ENCODE results near the genes ATP1B2 and VAMP2.

GRCh38 chr17:7578482-7579034 lies 880 bp upstream of the CD68 start:
- PRO-cap: no peak

- PRO-cap: no peak
Observed at GRCh38 chr17:7586590-7587202, 3.0 kb downstream of the MPDU1 start.

DNA sequence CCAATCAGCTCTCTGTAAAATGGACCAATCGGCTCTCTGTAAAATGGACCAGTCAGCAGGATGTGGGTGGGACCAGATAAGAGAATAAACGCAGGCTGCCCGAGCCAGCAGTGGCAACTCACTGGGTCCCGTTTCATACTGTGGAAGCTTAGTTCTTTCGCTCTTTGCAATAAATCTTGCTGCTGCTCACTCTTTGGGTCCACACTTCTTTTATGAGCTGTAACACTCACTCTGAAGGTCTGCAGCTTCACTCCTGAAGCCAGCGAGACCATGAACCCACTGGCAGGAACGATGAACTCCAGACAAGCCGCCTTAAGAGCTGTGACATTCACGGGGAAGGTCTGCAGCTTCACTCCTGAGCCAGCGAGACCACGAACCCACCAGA lies 9.0 kb upstream of the ATP1B2 start:
- PRO-cap: no peak

DNA sequence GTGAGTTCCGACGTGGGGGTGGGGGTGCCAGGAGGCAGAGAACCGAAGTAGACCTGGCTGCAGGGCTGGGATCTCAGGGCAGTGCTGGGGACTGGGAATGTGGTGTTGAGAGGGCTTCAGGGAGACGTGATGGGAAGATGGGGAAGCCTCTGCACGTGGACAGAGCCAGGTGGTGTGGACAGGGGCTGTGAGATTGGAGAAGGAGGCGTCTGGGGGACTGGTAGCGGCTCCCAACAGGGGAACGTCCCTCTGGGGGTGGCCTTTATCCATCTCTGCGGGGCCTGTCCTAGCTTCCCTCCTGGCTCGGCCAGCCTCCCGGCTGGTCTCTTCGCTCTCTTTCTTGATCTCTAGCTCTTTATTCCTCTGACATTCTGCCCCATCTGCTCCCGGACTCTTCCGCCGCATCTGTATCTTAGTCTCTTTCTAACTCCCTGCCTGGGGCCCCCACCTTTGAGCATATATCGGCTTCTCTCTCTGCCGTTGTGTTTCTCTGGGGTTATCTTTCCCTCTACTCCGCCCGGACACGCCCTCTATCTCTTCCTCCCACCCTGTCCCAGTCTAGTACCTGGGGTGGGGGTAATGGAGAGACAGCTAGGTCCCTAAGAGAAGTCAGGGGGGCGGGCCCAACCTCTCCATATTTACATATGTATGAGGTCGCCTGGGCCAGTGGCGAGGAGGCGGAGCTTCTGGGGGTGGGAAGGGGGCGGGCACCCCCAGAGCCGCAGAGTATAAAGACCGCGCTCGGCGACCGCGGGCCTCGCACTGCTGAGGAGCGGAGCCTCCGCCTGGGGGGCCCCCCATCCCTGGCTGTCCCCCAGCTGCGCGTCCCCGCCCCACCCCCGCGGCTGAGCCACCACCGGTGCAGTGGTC lies at the start of gene ATP1B2:
Gene ATP1B2, plus strand, starts transcription at position 760 of the 870 bp plus-strand sequence.
- PRO-cap: unidirectional peak, plus-strand start at position 760 of the sequence

- PRO-cap: no peak
Observed at GRCh38 chr17:7655211-7655946, 4.7 kb downstream of the ATP1B2 start.

DNA sequence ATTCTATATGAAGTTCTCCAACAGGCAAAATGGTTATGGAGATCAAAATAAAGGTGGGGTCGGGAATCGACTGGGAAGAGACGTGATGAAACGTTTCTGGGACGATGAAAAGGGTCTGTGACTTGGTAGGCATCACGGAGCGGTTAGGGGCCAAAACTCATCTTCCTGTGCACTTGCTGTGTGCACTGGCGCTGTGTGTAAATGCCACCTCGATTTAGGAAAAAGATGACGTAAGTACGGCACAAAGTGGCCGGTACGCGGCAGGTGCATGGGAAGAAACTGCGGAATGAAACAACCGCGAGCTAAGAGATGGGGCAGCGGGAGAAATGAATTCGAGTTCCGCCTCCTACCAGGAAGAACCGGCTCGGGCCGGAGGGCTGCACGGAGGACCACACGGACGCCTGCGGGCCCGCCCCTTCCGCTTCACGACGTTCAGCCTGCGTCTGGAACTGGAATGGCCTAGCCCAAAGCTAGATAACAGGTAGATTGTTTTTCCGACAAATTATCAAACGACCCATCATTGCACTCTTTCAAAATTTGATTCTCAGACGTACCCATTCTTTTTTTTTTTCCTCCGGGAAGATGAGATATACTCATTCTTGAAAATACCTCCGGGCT lies 1.4 kb downstream of the TP53 start:
- PRO-cap: bidirectional peak, plus-strand start outside the sequence, minus-strand start at position 327 of the sequence

- PRO-cap: no peak
Observed at GRCh38 chr17:7716486-7716736, 1.1 kb upstream of the DNAH2 start.

DNA sequence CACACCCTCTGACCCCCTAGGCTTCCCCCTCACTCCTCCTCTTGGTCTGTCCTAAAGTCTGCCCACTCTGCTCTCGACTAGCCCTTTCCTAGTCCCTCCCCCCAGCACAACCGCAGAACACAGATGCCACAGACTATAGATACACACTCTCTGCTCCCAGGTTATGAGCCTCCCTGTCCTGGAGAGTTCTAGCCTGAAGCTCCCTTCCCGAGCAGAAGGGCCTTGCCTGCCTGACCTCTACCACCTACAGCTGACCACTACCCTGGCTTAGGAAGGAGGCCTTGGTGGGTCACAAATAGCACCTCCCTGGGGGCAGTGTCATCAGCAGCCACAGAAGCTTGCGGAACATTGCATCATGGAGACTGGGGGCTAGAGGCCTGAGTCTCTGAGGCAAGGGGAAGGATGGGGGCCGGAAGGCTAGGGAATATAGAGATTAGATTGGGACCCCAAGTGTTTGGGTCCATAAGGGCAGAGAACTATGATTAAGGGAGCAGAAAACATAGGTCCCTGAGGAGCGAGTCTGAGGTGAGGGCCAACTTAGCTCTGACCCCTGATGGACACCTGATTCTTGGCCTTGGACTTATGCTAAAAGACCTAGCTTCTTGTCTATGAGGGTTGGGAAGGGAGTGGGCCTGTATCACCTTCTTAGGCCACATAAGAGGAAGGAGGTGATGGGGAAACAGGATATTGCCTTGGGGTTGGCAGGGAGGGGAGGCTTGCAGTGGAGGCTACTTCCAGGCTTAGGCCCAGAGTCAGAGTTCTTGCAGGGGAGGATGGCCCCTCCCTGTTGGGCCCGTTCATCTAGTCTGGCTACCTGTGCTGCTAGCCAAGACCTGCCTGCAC lies 4.8 kb downstream of the KDM6B start:
- PRO-cap: no peak

DNA sequence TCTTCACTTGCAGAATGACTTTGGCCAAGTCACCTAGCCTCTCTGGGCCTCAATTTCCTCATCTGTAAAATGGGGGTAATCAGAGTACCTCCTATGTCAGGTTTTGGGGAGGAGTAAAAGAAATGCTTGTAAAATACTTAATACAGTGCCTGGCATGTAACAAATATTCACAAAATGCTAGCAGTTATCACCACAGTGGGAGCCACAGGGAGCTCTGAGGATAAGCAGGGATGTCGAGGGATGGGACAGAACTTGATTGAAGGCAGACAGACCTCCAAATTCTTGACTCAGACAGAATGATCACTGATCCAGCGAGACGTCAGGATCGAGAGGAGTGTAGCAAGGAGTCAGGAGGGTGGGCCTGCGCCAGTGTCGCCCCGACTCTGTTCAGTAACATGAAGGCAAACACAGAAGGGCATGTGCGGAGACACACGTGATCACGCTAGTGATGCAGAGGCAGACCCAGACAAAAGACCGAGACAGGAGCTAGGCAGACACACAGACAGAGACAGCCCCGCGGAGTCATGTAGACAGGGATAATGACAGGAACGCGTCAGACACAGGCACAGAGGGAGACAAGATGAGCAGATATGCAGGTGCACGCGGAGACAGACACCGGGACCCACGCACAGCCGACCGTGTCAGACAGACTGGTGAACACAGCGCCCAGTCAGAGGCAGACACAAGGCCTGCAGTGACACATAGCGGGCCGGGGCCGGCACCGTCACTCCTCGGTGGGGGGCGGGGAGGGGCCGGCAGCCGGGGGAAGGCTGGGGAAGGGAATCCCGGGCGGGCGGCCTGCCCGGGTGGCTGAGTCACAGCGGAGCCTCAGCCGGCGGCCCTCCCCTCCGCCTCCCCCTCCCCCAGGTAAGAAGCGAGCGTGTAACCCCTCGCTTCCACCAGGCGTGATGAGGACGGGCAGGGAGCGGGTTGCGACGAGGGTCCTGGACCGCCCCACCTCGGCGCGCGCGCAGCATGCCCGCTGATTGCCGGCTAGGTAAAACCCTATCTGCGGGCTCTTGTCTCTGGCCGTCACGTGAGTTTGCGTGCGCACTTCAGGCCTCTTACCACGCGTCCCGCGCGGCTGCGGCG lies 7.4 kb downstream of the KDM6B start:
- PRO-cap: bidirectional peak, plus-strand start at position 902 of the sequence, minus-strand start at position 652 of the sequence

DNA sequence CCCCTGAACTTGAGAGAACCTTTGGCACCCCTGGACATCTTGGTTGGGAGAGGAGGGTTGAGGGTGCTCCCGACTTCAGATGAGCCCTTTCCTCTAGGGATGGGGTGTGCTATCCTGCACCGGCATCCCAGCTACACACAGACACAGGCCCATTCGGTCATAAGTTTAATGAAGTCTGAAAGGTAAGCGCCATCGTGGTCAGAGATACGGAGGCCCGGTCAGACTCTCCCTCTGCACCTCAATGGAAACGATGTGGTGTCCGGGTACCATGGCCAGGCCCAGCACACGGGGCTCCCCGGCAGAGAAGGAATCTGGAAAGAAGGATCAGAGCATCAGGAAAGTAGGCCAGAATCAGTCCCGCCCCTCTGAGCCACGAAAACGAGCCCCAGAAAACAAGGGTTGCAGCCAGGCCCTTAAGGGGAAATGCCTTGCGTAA lies 808 bp downstream of the NAA38 start:
- PRO-cap: no peak

DNA sequence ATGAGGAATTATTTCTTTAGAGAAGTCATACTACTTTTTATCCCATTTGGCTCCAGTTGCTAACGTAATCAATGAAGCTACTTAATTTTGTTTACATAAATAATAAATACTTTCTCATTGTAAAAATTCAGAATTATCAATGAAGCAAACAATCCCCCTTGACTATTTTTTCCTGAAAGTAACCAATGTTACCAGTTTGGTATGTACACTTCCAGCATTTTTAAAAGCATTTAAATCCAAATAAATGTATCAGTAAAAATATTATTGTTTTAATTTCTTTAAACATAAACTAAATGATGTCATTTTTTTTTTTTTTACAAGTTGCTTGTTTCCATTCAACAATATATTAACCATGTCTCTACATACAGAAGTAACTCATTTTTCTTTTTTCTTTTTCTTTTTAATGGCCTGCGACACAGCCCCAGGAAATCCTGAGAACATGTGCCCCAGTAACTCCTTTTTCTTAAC lies 11.5 kb upstream of the CHD3 start:
- PRO-cap: no peak

- PRO-cap: no peak
Observed at GRCh38 chr17:7890489-7891226, 2.1 kb downstream of the CHD3 start.

GRCh38 chr17:7955476-7955811 lies 23.4 kb downstream of the CNTROB start:
- PRO-cap: no peak

DNA sequence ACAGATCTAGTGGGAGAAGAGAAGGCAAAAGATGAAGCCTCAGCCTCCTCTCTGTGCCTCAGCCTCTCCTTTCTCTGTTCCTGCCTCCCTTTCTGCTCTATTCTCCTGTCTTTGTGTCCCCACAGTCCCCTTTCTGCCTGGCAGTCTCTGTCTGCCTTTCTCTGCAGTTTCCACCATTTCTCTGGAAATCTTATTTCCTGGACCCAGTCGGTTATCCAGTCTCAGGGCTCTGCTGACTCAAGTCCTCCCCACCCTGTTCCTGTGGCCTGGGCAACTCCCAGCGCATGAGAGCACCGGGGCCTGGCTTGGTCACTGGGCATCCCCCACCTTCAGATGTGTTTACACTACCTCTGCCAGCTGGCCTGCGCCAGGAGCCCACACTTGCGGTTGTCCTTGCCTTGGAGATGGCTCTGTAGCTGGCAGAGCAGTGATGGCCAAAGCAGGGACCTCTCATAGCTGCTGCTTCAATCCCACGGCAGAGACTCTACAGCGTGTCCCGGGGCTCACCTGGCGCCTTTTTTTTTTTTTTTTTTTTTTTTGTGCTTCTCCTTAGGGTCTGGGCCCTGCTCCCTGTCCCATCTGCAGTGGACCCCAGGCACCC lies 17.3 kb downstream of the GUCY2D start:
- PRO-cap: unidirectional peak, minus-strand start at position 183 of the sequence

DNA sequence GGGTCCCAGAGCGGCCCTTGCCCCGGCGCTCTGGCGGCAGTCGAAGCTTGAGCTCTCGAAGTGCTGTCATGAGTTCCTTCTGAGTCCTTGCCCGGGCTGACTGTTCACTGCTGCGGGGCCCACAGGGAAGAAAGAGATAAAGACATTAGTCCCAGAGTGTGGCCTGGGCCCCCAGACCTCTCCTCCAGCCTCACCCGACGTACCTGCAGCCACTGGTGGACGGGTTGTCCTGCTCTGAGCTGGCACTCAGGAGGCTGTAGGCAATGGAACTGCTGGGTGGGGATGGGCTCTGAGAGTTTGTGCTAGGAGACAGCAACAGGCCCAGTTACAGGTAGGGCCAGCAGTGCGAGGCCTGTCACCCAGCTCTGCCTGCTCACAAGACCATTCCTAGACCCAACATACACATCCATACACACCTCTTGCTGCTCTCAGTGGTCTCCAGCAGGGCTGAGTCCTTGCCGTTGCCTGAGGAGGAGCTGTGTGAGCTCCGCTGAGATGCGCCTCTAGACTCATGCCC lies 2.1 kb downstream of the PER1 start:
- PRO-cap: no peak

GRCh38 chr17:8153541-8153996 lies 1.4 kb upstream of the PER1 start:
- PRO-cap: bidirectional peak, plus-strand start at chr17:8153762, minus-strand start at chr17:8153661

DNA sequence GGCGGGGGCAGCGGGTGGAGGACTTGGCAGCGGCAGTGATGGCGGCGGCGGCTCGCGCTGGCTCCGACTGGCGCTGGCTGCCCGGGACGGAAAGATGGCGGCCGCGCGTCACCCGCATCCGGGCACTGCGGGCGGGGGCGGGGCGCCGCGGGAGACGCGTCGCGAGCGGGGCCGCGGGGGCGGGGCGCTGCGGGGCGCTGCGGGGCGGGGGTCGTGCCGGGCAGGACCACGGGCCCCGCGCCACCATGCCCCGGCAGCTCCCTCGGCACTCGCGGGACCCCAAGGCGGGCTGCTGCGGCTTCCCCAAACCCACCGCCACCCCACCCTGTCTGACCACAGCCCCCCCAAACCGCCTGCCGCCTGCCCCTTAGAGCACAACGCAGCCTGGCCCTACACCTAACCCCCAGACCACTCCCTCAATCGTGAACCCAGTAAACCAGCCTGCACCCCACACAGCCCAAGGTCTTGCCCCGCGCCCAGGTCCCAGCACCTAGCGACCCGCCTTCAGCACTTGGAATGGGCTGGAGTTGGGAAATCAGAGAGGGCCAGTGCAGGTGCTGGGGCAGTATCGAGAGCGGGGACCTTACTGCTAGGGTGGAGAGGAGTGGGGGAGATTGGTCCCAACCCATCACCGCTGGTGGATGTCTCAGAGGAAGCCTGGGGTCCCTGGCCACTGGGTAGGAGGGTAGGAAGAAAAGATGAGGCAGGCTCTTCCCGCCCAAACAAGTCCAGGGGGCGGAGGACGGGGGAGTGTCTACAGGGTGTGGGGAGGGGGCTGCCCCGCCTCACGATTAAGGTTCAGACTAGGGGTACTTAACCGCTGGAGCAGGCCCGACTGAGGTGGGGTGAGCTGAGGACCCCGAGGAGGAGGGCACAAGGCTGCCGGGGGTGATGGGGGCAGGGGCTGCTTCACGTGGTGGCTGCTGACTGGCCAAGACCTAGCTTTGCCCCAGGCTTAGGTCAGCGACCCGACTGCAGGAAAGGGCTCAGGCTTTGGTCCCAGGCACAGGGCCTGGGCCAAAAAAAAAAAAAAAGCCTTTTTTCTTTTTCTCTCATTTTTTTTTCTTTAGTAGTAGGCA lies at the start of gene VAMP2:
Gene VAMP2, minus strand, starts transcription at position 69 of the 1,079 bp plus-strand sequence.
- PRO-cap: bidirectional peak, plus-strand start at position 125 of the sequence, minus-strand start at position 69 of the sequence; bidirectional peak, plus-strand start at position 530 of the sequence, minus-strand start at position 513 of the sequence; unidirectional peak, minus-strand start at position 730 of the sequence

- PRO-cap: no peak
Observed at GRCh38 chr17:8206599-8207354, 3.6 kb downstream of the AURKB start.

DNA sequence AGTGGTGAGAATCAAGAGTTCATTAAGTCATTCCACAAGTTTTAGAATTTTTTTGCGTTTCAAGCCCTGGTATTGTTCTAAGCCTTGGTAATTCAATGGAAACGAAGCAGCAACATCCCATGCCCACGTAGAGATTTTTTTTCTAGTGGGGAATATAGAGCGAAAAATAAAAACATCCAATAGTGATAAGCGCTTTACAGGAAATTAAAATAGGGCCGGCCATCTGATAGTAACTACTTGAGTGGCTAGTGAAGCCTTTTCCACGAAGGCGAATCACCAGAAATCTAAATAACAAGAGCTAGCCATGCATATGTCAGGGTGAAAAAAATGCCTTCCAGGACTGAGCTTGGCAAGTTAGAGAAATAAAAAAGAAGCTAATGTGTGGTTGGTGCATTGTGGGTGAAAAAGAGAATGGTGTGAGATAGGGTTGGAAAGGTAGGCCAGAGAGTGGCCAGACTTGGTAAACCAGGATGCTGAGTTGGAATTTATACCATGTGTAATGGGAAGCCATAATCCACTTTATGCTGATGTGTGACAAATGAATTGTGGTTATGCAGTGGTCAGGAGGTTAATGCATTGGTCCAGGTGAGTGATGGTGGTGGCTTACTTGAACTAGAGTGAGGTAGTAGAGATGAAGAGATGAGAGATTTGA lies 812 bp downstream of the PFAS start:
- PRO-cap: no peak

- PRO-cap: no peak
Observed at GRCh38 chr17:8312189-8312735, 2.2 kb downstream of the ARHGEF15 start.